Placental pericyte (primary cell): ENCODE data around the genes PSD and CALHM1.

DNA sequence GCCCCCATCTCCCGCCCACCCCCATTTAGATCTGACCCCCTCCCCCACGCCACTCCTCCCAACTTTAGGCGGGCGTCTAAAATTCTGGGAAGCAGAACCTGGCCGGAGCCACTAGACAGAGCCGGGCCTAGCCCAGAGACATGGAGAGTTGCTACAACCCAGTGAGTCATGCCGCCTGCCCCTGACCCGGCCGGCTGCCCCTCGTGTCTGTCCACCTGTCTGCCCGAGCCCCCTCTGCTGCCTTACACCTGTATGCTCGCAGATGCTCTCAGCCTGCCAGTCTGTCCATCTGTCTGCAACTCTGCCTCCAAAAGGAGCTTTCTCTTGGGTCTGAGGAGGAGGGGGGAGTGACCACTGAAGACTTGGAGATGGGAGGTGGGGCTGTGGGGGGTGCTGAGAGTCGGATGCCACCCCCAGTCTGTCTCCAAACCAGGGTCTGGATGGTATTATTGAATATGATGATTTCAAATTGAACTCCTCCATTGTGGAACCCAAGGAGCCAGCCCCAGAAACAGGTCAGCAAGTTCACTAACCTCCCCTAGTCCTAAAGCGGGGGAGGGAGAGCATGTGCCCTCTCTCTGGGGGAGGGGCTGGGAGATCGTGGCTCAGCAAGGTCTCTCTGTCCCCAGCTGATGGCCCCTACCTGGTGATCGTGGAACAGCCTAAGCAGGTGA, 452 bp downstream of the NFKB2 start:
- CAGE, long polyA plus RNA, result no peak

- CAGE, long polyA plus RNA, result no peak
Observed at GRCh38 chr10:102401725-102402513, 6.4 kb downstream of the NFKB2 start.

- CAGE, long polyA plus RNA, result no peak
Observed at GRCh38 chr10:102408684-102409152, 9.9 kb downstream of the PSD start.

DNA sequence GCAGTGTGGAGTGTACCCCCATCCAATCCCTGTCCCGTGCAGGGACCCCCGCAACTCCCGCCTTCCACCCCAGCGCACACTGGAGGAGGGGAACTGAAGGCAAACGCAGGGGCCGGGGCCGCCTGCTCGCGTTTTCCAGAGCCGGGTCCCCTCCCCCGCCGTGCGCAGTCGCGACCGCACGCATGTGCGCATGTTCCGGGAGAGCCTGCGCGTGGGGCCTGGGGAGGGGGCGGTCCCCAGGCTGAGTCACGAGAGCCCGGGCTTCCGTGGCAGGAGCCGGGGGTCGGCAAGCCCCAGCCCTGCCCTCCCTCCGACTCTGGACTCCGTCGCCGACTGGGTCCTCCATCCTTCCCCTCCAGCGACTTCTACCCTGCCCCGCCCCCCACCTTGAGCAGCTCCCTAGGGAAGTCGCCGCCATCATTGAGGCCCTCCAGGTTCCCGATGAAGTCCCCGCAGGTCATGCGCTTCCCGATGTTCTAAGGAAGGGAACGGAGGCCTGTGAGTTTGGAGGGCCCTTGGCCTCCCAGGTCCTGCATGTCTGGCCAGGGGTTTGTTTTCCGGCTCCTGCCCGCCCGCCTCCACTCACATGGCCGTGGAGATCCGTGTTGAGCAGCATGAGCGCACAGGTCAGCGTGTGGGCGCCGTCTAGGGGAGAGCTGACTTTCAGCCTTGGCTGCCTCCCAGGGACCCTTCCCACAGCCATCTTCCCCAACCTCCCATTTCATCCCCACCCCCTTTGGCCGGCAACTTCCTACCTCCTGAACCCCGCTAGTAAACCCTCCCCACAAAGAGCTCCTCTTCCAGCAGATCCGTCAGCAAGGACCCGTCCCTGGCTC, 7.9 kb downstream of the PSD start:
- CAGE, long polyA plus RNA, result no peak

DNA sequence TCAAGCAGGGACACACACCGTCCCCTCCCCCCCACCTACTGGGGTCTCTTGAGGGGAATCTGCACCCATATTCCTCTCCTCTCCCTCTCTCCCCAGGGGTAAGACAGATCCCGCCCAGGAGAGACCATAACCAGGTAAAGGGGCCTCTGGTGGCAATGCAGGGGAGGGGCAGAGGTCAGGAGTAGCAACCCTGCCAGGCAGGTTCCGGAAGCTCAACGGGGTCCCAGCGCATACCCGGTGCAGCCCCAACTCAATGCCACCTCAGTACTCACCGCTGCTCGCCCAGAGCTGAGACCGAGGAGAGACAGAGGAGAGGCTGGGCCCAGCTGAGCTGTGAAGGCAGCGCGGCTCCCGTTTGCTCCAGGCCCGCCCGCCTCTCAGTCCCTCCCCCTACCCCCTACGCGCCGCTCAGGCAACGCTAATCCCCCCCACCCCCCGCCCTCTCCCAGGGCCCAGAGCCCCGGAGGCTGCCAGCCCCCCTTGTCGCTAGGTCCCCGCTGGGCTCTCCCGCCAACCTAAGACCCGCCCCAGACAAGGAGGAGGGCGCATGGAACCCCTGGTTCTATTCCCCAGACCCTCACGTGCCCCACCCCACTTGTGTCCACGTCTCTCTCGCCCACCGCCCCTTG, at the start of gene PSD:
PSD (minus strand) TSS at position 357 of the 629 bp plus-strand sequence.
- CAGE, long polyA plus RNA, result no peak

DNA sequence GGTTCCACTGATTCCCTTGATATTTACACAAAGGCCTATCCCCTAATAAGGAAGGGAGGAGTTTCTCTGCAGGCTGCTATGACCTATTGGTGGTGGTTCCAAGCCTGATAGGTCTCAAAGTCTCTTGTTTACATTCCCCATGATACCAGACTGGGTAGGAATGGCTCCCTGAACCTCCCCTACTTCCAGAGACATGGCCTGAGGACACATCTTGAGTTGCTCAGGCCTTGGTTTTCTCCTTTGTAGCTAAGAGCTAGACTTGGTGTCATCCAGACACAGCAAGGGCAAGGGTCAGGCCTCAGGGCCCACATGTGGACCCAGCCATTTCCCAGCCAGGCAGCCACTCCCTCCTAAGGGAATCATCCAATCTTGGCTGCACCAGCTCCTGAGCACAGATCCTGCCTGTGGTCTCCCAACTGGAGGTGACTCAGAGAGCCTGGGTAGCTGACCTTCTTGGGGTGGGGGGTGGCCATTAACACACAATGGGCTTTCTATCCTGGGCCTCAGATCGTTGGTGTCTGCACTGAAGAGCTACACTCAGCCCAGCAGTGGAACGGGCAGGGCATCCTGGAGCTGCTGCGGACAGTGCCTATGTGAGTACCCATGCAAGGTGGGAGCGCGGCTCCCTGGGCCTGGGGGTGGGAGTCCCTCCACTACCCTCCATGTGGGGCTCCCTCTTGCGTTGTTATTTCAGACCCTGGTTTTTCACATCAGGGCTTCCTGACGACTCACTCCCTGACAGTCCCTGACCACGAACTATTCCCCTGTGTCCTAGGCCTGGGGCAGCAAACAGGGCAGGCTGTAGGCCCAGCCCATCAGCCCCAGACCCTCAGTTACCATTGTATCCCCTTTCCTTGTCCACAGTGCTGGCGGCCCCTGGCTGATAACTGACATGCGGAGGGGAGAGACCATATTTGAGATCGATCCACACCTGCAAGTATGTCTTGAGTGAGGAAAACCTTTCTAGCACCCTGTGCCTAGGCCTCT, 50.9 kb upstream of the TRIM8 start:
- CAGE, long polyA plus RNA, result no peak

DNA sequence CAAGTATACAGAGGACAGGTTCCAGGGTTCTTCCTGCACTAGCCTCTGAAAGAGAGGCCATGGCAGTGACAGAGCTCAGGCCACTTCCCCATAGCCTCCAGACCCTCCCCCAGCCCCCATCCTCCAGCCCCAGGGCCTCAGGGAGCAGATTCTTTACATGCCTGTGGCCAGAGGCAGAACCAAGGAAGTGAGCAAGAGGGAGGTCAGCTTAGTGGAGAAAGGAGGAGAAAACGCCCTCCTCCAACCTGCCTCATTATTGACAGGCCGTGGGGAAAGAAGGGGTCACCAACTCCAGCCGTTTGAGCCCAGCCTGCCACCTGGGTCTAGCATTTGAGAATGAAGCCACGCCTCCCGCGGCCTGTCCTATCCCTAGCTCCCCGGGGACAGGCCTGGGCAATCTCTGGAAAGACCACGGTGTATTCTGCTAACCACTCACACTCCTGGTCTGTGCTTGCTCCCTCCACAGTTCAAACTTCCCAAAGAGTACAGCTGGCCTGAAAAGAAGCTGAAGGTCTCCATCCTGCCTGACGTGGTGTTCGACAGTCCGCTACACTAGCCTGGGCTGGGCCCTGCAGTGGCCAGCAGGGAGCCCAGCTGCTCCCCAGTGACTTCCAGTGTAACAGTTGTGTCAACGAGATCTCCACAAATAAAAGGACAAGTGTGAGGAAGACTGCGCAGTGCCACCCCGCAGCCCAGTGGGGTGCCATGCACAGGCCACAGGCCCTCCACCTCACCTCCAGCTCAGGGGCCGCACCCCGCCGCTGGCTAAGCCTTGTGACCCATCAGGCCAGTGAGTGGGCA, 14.5 kb upstream of the TRIM8 start:
- CAGE, long polyA plus RNA, result no peak

DNA sequence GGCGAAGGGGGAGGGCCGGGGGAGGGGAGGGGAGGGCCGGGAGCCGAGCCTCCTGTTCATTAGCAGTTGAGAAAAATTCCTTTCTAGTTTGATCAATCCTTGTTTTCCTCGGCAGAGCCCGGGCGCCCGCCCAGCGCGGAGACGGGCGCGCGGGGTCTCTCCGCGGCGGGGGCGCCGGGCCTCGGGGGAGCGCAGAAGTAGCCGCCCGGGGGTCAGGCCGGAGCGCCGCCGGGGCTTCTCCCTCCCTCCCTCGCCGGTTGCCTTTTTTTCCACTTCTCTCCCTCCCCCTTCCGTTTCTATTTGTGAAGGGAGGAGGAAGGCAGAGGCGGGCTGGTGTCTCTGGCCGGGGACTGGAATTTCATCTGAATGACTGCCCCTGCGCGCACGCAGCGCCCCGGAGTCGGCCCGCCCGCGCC, 702 bp upstream of the TRIM8 start:
- CAGE, long polyA plus RNA, result no peak

- CAGE, long polyA plus RNA, result no peak
Observed at GRCh38 chr10:102659262-102659583, 14.9 kb downstream of the TRIM8 start.

GRCh38 chr10:102677578-102677960, 33.3 kb downstream of the TRIM8 start:
- CAGE, long polyA plus RNA, result no peak

GRCh38 chr10:102710583-102711097, 3.6 kb downstream of the ARL3 start:
- CAGE, long polyA plus RNA, result no peak

DNA sequence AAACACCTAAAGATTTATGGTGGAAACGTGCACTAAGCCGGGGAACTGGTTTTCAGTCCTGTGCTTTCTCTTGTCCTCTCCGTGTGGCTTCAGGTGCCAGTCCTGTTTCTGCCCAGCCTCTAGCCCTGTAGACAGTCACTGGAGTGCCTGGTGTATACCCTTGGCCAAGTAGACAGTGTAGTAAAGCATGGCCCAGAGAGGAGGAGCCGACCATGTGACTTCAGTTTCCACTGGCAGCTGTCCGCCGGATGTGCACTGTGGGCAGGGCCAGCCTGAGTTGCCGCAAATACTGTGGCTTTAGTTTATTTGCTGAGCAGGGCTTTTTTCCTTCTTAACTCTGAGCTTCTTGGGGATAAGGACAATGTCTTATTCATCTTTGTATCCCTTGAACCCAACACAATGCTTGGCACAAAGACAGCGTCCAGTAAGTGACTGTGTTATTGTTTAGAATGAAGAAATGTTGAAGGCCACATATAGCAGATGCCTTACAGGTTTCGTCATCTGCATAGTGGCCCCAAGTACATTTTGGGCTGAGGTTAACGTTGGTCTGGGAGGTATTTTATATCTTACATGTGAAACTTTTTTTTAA, 40.8 kb downstream of the CYP17A1 start:
- CAGE, long polyA plus RNA, result no peak

DNA sequence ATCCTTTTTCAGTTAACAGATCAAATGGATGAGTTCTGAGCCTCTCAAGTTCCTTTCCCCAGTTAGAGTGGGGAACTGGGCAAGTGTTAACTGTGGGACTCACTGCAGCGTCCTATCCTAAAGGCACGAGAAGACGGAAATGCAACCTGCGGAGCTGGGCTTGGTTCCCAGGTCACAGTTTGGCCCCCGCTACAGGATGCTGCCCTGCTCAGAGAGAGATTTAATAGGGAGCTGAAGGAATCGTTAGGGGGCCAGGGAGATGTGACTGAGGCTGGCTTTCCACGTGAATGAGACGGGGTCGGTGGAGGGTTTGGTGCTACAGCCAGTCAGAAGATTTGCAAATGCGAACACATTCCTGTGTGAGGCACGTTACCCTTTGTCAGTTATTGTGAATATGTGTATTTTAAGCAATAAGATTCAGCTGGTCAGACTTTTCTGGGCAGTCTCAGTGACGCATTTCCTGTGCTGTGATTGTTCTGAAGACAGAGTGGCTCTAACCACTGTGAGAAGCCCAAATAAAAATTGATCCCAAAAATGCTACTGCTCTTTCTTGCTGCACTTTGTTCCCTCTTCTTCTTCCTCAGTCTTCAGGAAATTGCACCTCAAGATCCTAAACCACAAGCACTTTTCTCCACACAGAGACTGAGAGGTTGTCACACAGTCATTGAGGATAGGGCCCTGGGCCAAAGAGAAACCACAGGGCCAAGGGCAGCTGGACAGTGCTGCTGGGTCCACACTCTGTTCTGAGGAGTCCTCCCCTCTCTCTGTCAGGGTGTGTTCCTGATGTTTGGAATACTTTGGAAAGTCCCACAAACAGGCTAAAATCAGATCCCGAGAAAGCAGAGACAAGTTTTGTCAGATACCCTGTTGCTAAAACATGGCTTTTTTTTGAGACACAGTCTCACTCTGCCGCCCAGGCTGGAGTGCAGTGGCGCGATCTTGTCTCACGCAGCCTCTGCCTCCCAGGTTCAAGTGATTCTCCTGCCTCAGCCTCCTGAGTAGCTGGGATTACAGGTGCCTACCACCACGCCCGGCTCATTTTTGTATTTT, 21.2 kb downstream of the CYP17A1 start:
- CAGE, long polyA plus RNA, result no peak

GRCh38 chr10:102872185-102872714, 3.0 kb downstream of the AS3MT start:
- CAGE, long polyA plus RNA, result no peak

GRCh38 chr10:103078125-103078508, 115.0 kb downstream of the NT5C2 start:
- CAGE, long polyA plus RNA, result no peak

DNA sequence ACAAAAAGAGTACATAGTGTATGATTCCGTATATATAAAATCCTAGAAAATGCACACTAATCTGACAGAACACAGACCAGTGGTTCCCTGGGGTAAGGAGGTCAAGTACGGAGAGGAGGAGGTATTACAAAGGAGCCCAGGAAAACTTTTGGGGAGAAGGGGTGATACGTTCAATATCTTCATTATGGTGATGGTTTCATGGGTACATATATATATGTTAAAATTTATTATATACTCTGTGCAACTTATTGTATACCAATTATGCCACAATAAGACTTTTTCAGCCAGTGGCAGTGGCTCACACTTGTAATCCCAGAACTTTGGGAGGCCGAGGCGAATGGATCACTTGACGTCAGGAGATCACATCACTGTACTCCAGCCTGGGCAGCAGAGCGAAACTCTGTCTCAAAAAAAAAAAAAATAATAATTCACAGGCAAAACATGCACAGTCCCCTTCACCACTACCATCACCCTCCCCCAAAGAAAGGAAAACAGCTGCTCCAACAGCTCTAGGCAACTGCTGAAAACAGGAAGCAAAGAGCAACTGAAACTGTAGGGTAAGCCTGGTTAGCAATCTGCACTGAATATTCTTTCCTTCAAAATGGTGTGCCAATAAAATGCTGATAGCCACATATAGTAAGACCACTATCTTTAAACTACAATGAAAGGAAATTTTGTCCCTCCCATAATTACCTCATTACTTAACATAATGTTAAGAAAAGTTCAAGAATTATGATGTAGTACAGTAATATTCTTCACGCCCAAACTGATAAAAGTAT, 12.0 kb downstream of the NT5C2 start:
- CAGE, long polyA plus RNA, result no peak

- CAGE, long polyA plus RNA, result no peak
Observed at GRCh38 chr10:103281566-103282119, 4.7 kb downstream of the INA start.

DNA sequence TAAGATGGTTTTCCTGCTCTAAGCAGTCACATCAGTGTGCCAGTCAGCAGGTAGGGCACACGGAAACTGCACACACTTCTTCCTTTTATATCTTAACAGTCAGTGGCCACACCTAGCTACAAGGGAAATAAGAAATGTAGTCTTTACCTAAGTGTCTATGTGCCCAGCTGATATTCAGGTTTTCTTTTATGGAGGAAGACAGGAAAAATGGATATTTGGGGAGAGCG, 6.5 kb downstream of the TAF5 start:
- CAGE, long polyA plus RNA, result no peak

DNA sequence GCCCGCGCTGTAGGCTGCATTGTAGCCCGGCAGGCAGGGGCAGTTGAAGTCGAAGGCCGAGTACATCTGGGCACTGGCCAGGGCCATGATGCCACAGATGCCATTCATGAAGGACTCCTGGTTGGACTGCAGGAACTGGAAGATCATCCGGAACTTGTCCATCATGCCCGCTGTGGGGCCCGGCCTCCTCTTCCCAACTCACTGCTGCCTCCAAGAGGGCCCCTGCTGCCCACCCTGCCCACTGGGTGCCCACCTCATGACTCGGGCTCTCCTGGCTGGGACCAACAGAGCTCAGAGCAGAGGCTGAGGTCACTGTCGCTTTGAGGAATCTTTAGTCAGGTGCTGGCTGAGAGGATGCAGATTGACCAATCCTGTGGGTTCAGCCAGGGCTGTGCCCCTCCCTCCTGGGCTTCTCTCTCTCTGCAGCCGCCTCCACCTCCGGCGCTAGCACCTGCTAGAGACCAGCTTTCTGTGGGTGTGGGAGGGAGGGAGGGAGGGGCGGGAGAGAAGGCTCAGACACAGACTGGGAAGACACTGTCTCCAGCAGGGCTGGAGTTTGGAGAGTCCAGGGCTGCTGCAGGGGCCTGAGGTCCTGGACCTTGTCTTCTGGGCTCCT, at the start of gene CALHM1:
CALHM1 (minus strand) TSS at position 314 of the 616 bp plus-strand sequence.
- CAGE, long polyA plus RNA, result no peak

DNA sequence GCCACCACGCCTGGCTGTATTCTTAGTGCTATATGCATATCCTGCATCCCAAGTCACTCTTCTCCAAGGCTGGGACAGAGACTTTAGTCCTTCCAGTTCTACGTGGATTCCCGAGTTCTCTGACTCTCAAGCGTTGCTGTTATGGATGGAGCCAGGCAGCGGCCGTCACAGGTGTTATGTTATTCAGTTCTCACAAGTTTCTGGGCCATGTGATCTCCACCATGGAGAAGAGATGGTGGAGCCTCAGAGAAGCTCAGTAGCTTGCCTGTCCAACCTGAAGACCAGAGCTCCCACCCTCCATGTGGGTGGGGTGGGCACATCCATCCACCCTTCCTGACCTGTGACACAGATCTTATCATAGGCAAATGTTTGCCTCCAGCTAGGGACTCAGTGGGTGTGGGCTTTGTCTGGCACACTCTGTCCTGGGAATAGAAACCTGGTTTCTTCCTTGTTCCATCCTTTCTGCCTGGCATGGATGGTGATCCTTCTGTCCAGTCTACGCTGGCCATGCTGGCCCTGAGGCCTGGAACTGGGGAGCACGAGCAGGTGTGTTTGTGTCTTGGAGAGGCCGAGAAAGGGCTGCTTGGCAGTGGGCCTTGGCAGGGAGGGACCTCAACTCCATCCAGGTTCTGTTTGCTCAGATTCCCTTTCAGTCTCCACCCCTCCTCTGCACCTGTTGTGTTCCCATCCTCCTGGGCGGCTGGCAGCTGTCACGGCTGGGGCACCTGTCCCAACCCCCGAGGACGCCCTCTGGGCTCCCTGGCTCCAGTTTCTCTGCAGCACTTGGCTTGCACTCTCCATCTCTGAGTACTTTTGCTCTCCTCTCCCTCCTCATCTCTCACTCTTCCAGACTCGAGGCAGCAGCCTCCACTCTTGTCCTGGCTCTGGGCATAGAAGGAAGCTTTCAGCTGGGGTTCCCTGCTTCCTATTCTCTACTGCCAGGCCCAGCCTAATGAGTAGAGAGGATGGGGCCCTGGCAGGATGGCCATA, 55.4 kb downstream of the NEURL1 start:
- CAGE, long polyA plus RNA, result no peak